Metastatic Lung Carcinoma in the Adrenal Gland (tissue), 1 donor: ENCODE measurements around a stretch of chr15.

- PRO-cap: bidirectional peak, plus-strand start at chr15:93073284, minus-strand start at chr15:93073160
Observed at GRCh38 chr15:93072939-93073404, 16.0 kb downstream of the RGMA start.

- PRO-cap: no peak
Observed at GRCh38 chr15:93331593-93332154, 242.7 kb upstream of the RGMA start.

- PRO-cap: no peak
Observed at GRCh38 chr15:93861974-93862294, 369.4 kb upstream of the MCTP2 start.

DNA sequence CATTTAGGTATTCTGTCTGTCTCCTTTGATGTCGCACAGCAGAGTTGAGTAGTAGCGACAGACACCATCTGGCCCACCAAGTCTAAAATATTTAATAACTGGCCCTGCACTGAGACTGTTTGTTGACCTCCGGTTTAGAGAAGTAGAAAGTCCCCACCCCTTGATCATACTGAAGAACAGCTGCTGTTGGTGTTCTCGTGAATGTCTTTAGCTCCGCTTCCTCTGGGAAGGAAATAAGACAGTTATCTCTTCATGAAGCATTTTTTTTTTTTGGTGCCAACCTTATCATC, 66.3 kb downstream of the MCTP2 start:
- PRO-cap: no peak

- PRO-cap: no peak
Observed at GRCh38 chr15:94306664-94307237, 75.4 kb downstream of the MCTP2 start.

- PRO-cap: no peak
Observed at GRCh38 chr15:94845708-94846133, 614.4 kb downstream of the MCTP2 start.

GRCh38 chr15:95075515-95075946, 844.2 kb downstream of the MCTP2 start:
- PRO-cap: no peak

- PRO-cap: no peak
Observed at GRCh38 chr15:95284897-95285553, 1045.5 kb upstream of the NR2F2 start.

DNA sequence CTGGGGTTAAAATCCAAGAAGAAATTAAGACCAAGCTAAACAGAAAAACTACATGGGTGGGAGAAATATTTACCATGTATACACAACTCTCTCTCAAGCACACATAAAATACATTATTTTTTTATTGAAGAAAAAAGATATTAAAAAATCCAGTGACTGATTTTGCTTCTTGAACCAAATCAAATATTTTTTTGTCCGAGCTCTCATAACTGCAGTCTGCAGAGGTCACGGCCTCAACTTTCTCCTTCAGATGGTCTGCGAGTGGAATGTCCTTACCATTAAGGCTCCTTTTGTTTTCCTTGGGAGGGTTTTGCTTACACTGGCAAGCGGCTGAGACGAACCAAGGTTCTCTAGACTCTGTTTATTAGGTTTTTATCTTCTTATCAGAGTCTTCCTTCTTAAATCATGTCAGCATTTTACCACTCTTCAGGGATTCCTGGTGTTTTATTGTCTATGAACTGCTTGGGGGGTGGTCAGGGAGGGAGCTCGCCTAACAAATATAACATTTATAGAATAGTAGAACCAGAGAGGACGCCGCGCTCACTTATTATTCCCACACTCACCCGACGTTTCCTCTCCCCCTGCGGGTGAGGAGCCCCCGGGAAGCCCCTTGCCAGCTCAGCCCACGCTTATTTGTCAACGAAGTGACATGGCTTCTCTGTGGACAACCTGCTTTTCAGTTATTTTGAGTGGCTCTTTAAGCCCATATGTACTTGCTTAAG, 773.6 kb upstream of the NR2F2 start:
- PRO-cap: no peak

GRCh38 chr15:95557421-95557873, 773.1 kb upstream of the NR2F2 start:
- PRO-cap: no peak

- PRO-cap: no peak
Observed at GRCh38 chr15:95930717-95931495, 399.6 kb upstream of the NR2F2 start.

GRCh38 chr15:96042818-96043371, 287.6 kb upstream of the NR2F2 start:
- PRO-cap: no peak

DNA sequence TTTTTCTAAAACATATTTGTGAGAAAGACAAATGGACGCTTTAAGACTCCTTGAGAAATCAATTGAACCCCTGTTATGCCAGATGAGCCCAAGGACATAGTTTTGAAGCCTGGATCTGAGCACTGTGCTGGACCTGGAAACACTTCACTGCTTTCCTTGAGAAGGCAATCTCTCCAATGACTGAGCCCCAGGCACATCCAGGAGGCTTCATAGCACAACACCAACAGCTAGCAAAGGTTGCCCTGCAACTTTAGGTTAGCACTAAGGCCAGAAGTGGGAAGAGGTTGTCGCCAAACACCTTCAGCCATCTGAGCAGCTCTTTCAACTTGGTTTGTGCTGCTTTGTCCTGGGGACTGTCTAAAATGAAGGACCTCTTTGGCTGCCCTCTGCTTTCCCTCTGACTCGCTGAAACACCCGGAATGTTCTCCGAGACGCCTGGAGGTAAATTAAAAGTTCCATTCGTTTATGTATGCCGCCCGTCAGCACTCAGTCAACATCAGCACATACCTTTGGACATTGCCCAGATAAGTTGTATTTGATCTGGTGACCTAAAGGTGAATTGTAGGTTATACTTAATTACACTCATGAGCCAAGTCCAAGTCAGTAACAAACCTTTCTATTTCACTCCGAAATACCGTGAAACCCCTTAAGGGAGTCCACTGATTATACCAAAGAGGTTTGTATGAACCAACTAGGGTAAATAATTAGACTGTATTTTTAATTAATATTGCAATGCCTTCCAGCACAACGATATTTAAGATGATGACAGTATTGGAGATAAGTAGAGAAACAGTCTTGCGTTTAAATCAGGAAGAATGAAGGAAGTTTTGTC, 121.2 kb upstream of the NR2F2 start:
- PRO-cap: unidirectional peak, minus-strand start at position 399 of the sequence

DNA sequence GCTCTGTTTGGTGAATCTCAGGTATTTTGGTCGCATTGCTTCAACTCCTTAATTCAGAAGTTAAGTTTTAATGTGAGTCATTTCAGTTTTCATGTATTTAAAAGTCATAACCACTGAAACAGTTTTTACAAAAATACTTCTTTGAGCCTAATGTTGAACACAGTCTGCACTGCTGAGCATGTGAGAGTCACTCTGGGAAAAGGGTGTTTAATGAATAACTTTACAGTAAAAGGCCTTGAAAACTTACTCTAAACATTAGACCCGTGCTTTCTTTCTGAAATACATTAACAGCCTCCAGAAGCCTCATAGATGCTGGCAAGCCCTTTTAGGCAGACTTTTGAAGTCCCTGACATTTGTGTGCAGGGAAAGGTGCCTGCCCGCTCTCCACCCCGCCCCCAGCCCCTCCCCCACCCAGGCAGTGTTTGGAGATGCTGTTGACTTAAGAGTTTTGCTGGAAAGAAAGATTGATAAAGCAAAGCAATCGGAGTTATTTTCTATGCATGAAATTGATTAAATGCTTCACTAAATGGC, 68.9 kb upstream of the NR2F2 start:
- PRO-cap: no peak

GRCh38 chr15:96320601-96320988, 9.9 kb upstream of the NR2F2 start:
- PRO-cap: no peak

DNA sequence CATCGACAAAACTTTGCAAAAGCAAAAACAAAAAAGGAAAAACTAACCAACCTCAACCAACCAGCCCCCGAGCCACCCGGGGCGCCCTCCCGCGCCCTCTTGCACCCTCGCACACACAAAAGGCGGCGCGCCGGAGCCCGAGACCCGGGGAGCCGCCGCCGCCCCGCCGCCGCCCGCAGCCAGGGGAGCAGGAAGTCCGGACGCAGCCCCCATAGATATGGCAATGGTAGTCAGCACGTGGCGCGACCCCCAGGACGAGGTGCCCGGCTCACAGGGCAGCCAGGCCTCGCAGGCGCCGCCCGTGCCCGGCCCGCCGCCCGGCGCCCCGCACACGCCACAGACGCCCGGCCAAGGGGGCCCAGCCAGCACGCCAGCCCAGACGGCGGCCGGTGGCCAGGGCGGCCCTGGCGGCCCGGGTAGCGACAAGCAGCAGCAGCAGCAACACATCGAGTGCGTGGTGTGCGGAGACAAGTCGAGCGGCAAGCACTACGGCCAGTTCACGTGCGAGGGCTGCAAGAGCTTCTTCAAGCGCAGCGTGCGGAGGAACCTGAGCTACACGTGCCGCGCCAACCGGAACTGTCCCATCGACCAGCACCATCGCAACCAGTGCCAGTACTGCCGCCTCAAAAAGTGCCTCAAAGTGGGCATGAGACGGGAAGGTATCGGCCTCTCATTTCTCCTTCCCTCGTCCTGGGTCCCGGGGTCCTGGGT, 1.5 kb downstream of the NR2F2 start:
- PRO-cap: bidirectional peak, plus-strand start at position 638 of the sequence, minus-strand start at position 578 of the sequence

GRCh38 chr15:96350251-96350481, 19.7 kb downstream of the NR2F2 start:
- PRO-cap: no peak

GRCh38 chr15:96359004-96359651, 28.6 kb downstream of the NR2F2 start:
- PRO-cap: no peak

DNA sequence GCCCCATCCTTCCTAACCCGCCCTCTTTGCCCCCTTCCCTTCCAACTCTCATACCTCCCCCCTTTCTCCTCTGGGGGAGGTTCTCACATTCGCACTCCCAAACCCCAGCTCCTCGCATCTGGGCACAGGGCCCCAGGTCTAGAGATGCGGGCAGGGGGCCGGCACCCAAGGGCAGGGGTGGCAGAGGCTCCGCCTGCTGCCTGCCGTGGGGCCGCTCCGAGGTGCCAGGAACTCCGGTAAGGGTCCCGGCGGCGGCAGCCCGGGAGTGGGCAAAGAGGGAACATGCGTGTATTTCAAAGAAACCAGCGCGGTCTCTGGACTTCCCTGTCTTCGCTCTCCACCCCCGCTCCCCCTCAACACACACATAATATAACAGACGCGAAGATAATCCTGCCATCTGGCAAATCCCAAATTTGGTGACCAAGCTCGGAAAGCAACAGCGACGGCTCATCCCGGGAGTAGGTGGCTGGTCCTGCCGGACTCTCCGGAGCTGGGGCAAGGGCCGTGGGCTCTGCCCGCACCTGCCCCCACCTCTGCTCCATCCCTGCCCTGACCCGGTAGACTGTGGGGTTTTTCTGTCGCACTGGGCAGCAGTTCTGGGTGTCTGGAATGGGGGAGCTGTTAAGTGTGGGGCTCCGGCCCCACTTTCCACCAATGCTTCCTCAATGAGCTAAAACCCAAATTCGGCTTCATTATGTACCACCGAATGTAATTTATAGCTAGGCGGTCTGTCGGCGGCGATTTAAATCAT, 31.0 kb downstream of the NR2F2 start:
- PRO-cap: no peak

- PRO-cap: no peak
Observed at GRCh38 chr15:97235310-97235956, 725.1 kb upstream of the ARRDC4 start.